Fibroblast of the aortic adventitia (primary cell): ENCODE data around the genes MBD3L4, TEX45 and RETN.

GRCh38 chr19:6535790-6536812 is 5.3 kb downstream of the TNFSF9 start:
- CAGE, long polyA plus RNA = no peak

- CAGE, long polyA plus RNA = no peak
Measured at GRCh38 chr19:6710619-6711075, 9.8 kb downstream of the C3 start.

- CAGE, long polyA plus RNA = no peak
Measured at GRCh38 chr19:6725434-6725935, 5.0 kb upstream of the C3 start.

GRCh38 chr19:6739882-6740558 is 540 bp downstream of the TRIP10 start:
- CAGE, long polyA plus RNA = no peak

DNA sequence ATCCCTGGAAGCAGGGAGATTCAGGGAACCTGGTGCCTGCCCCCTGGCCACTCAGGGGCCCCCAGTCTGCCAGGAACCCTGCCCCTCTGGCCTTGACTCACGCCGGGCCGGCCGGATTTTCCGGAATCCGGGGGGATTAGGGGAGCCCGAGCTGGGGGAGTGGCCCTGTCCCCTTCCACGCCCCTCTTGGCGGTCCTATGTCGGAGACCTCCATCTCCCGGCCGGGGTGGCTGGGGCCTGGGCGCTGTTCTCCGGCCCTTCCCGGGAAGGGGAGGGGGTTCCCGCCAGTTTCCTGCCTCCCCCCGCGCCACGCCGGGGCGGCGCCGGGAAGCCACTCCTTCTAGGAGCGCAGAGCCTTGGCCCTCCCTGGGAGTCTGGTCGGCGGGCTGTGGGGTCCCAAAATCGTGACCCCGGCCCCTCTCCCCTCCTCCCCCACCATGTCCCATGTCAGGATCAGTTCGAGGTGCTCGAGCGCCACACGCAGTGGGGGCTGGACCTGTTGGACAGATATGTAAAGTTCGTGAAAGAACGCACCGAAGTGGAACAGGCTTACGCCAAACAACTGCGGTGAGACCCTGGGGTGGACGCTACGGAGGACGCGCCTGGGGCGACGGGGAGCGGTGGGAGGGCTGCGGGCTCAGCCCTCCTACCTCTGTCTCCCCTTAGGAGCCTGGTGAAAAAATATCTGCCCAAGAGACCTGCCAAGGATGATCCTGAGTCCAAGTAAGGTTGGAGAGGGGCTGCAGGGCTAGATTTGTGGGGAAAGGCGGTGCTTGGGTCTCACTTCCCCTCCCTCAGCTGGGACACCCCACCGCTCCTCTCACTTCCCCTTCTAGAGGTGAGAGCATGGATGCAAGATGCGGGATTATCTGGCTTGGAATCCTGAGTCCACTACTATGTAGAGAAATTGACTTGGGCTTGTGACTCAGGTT is 1.3 kb downstream of the TRIP10 start:
- CAGE, long polyA plus RNA = no peak

DNA sequence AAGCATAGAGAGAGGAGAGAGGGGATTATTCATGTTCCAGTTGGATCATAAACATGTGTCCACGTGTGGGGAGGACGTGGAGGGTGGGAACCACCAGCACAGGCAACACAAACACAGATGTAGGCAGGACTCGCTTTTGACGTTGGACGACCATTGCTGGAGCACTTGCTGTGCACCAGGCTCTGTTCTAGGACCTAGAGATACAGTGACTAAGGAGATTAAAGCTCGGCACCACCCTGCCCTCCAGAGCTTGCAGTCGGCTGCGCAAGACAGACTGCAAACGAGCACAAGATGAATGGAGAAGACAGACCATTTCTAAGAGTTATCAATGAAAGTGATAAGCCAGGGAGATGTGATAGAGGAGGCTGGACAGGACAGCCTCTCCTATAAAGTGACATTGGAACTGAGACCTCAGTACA is 775 bp downstream of the SH2D3A start:
- CAGE, long polyA plus RNA = no peak

GRCh38 chr19:6806330-6806894 is 33.9 kb downstream of the VAV1 start:
- CAGE, long polyA plus RNA = no peak

GRCh38 chr19:7040037-7040398 is at the start of gene MBD3L4:
TSS of gene MBD3L4 (minus strand) at chr19:7040179.
- CAGE, long polyA plus RNA = no peak

- CAGE, long polyA plus RNA = no peak
Measured at GRCh38 chr19:7138426-7138943, 69.0 kb downstream of the ZNF557 start.

DNA sequence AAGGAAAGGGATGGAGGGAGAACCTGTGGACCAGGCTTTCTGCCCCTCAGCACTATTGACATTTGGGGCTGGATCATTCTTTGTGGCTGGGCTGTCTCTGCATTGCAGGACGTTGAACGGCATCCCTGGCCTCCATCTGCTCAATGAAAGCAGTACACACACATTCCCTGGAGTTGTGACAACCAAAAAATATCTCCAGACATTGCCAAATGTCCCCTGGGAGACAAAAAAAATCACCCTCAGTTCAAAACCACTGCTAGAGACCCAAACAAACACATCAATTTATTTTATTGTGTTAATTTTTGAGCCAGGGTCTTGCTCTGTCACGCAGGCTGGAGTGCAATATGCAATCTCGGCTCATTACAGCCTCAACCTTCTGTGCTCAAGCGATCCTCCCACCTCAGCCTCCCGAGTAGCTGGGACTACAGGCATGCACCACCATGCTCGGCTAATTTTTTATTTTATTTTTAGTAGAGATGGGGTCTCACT is 43.2 kb downstream of the INSR start:
- CAGE, long polyA plus RNA = no peak

DNA sequence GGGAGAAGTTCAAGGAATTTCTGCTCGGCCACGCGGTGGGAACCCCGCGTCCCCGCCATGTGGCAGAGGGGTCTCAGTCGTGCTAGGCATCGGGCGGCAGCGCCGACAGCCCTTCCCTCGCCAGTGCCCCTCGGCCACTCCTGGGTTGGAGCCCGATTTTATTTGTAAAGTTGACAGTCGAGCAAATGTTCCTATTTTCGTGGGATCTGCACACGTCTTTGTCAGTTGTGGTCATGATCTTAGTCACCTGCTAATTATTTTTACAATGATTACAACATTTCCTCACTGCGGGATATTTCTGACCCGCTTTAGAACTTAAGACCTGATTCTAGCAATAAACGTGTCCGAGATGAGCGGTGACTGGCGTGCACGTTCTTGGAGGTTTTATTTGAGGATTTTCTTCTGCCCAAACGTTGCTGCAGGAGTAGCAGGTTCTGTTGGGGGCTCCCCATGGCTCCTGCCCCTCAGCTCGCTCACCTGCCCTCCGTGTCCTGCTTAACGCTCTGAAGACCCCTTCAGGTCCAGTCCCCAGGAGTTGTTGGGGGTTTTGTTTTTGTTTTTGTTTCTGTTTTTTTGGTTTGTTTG is 16.6 kb downstream of the PEX11G start:
- CAGE, long polyA plus RNA = no peak

- CAGE, long polyA plus RNA = no peak
Measured at GRCh38 chr19:7489349-7490116, 698 bp upstream of the PEX11G start.

DNA sequence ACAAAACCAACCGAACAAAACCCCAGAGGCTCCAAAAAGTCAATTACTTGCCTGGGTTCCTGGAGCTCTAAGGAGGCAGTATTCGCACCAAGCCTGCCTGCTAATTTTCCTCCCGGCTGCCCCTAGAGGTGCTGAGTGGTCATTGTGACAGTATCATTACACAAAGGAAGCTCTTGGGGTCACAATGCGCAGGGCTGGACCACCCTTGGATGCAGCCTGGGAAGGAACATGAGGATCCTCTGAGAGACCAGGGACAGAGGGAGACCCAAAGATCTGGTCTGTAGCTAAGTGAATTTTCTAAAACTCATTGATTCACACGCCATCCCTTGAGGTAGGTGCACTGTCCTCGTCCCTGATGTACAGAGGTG is at the start of gene TEX45:
Gene TEX45, plus strand, starts transcription at position 197 of the 368 bp plus-strand sequence.
- CAGE, long polyA plus RNA = no peak

- CAGE, long polyA plus RNA = no peak
Measured at GRCh38 chr19:7516281-7516547, 311 bp downstream of the ZNF358 start.

- CAGE, long polyA plus RNA = no peak
Measured at GRCh38 chr19:7519054-7519793, 3.2 kb upstream of the MCOLN1 start.

DNA sequence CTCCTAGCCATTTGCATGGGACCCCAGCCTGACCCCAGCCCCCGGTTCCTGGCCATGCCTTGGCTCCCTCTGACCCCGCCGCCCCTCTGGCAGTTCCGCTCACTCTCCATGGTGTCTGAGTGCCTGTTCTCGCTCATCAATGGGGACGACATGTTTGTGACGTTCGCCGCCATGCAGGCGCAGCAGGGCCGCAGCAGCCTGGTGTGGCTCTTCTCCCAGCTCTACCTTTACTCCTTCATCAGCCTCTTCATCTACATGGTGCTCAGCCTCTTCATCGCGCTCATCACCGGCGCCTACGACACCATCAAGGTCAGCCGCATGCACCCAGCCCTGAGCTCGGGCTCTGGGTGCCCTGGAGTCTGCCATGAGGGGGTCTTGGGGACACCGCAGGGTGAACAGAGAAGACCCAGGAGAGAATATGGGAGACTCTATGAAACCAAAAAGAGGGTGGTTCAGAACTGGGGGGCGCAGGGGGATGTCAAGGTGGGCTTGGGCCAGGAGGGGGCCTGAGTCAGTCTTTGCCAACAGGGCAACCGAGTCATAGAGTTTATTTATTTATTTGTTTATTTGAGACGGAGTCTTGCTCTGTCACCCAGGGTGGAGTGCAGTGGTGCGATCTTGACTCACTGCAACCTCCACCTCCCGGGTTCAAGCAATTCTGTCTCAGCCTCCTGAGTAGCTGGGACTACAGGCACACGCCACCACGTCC is 5.2 kb upstream of the PNPLA6 start:
- CAGE, long polyA plus RNA = no peak

DNA sequence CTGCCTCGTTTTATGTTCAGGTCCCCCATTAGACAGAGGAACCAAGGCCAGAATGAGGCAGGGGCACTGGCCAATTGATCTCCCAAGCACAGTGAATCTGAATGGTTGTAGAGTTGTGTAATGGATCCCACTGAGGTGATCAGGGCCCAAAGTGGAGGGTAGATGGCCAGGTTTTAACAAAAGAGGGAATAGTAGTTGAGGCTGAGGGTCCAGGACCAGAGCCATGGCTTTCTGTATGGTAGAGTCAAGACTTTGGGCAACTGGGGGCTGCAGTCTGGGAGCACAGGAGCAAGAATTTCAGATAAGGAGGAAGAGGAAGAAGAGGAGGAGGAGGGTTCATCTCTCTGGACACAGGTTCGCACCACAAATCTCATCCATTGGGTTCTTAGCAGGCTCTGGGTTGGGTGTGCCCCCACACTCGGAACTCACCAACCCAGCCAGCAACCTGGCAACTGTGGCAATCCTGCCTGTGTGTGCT is 18.0 kb downstream of the PNPLA6 start:
- CAGE, long polyA plus RNA = no peak

GRCh38 chr19:7605062-7605817 is 9.6 kb downstream of the CAMSAP3 start:
- CAGE, long polyA plus RNA = no peak

DNA sequence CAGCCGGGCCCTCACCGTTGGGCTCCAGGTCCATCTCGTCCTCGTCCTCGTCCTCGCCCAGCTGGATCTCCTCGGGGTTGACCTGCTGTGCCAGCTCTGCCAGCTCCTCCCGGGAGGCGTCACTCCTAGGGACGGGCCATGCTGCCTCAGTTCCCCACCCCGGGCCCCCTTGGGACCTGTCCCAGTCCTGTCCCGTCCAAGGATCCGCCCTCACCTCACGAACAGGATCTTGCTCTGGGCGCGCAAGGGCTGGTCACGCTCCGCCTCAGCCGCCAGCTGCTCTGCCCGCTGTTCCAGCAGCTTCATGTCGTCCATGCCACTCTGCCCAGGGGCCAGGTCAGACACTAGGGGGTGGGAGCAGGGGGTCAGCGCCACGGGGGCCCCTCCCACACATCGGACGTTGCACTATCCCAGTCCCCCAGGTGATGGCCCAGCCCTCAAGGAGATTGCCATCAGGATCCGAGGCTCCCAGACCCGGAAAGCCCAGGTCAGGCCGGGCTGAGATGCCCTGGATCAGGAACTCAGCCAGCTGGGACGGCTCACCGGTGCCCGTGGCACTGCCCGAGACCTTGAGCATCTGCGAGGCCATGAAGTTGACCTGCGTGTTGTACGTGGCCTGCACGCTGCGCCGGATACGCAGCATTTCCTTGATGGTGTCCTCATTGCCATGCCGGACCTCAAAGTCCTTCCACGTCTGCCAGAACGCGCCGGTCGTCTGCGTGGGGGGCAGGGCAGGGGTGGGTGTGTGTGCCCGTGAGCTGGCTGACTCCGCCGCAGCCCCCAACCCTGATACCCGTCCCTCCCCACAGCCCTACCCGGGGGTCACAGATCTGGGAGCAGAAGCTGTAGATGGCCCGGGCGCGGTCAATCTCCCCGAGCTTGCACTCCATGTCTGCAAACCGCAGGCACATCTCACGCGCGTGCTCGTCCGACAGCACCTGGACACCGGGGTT is 9.3 kb downstream of the XAB2 start:
- CAGE, long polyA plus RNA = no peak

GRCh38 chr19:7668980-7669242 is at the start of gene RETN:
TSS of gene RETN (plus strand) at chr19:7669049.
- CAGE, long polyA plus RNA = no peak